ENCODE measurements around a stretch of chr17.

GRCh38 chr17:182367-182877 lies 972 bp upstream of the DOC2B start:
- PRO-cap = no peak
- RRBS = 55% methylated on average over 2 of the region's 10 CpGs

DNA sequence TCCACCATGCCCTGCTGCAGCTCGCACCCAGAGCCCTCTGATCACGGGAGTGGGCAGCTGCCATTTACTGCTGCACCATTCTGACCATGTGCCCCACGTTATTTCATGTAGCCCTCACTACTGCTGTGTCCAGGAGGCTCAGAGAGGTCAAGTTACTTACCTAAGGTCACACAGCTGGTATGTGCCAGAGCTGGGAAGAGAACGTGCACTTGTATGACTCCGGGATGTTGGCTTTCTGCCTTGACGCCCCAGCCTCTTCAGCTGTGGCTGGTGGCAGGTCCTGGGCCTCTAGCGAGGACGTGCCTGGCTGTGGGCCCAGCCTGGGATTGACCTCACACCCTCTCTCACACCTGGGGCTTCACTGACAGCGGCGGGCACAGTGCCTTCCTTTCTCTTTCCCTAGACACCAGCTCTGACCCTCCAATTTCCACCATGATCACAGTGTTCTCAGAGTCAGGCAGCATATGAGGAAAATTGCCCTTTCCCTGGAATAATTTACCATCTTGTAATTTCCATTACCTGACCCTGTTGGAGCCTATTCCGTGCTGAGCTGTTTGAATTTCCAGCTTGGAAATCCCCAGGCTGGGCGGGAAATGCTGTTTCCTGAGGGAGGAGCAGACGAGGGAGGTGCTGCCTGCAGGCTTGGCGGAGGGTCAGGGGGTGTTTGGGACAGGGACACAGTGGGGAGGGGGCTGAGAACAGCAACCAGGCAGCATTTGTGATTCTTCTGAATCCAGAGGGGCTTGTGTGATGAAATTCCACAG lies 18.6 kb upstream of the DOC2B start:
- PRO-cap = no peak
- RRBS = no CpG with 5 or more reads among the region's 14 CpGs

- PRO-cap = no peak
- RRBS = no CpG with 5 or more reads among the region's 8 CpGs
These were observed 34.6 kb upstream of the DOC2B start for GRCh38 chr17:216056-216359.

- PRO-cap = no peak
- RRBS = no CpG with 5 or more reads among the region's 11 CpGs
These were observed 44.8 kb downstream of the RPH3AL start for GRCh38 chr17:307803-308171.

- PRO-cap = no peak
- RRBS = no CpG with 5 or more reads among the region's 9 CpGs
These were observed 41.7 kb downstream of the RPH3AL start for GRCh38 chr17:310951-311319.

- PRO-cap = no peak
- RRBS = no CpG with 5 or more reads among the region's 13 CpGs
These were observed 2.4 kb upstream of the RPH3AL start for GRCh38 chr17:354843-355493.

DNA sequence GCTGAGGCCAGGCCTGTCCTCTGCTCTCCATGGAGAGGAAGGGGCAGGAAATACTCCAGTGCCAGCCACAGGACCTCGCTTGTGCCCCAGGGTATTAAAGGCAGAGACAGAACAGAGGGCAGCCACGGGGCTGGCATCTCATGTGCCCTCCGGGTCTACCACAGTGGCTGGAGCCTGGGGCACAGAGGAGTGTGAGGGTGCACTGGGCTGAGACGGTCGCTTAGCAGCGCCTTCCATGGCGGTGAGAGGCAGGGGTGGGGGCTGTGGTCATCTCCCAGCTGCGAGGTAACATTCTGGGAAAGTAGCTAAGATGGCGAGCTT lies 6.0 kb downstream of the C17orf97 start:
- PRO-cap = no peak
- RRBS = no CpG with 5 or more reads among the region's 9 CpGs

DNA sequence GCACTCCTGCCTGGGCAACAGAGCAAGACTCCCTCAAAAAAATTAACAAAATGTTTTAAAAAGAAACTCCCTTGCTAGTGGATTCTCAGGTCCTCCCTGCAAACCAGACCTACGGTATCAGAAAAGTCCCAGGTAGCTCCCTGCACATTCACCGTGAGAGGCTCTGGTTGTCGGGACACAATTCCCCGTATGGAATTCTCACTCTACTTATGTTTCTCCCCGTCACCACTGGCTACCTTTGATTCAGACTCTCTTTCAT lies 13.0 kb downstream of the C17orf97 start:
- PRO-cap = no peak
- RRBS = no CpG with 5 or more reads among the region's 5 CpGs

GRCh38 chr17:441872-443265 lies 32.2 kb downstream of the C17orf97 start:
- PRO-cap = no peak
- RRBS = 72% methylated on average over 5 of the region's 48 CpGs

DNA sequence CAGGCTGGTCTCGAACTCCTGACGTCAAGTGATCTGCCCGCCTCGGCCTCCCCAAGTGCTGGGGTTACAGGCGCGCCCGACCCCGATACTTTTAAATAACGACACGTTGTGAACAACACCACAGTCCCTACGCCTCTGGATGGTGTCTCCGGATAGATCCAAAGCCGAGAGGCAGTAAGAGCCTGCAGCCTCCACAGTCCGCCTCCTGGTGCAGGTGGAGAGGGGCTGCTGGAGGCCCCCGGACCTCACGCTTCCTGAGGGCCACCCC lies 737 bp upstream of the TLCD3A start:
- PRO-cap = no peak
- RRBS = 13% methylated on average over 3 of the region's 16 CpGs

DNA sequence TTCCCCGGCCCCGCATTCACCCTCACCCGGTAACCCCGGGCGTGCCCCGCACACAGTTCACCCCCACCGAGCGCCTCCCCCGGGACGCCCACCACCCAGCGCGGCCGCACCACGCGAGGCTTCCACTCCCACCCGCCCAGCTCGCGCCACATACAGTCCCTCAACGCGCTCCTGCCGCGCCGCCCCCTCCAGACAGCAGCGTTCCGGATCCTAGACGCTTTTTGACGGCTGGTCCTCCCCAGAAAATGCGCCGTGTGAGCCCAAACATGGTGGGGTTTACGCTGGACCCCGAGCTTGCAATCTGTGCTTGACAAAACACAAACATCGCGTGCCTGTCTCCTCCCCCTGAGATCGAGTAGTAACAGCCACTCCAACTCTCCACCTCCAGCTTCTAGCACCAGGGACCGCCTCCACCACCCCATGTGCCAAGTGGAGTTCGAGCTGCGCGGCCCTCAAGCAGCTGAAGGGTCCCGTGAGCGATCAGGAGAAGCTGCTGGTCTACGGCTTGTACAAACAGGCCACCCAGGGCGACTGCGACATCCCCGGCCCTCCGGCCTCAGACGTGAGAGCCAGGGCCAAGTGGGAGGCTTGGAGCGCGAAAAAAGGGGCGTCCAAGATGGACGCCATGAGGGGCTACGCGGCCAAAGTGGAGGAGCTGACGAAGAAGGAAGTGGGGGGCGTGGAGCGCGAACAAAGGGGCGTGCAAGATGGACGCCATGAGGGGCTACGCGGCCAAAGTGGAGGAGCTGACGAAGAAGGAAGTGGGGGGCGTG lies 586 bp upstream of the GEMIN4 start:
- PRO-cap = no peak
- RRBS = under 1% methylated on average over 6 of the region's 62 CpGs

DNA sequence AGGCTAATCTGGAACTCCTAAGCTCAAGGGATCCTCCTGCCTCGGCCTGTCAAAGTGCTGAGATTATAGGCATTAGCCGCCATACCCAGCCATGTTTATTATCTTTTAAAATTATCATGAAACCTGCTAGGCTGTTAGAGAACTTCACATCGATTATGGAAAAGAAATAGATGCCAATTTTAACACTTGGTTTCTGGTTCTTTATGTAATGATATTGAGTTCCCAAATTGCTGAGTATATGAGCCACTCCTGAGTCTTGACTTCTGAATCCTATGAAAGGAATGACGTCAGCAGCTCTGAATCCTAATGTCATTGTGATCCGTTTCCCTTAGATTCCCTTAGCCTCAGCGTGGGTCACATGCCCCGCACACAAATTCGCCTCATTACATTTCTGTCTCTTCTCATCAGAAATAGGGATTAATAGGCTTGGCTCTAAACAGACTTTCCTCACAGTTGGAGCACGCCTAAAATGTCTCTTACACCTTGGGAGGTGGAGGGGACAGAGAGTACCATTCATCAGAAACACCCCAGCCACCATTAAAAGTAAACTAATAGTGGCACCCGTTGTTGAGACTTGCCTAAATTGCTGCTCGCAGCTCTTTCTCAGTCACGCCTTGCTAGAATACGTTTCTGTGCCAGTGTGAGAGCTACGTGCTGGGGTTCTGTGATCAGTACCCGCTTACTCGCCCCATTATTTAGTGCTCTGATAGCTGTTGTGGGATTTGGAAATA lies 7.0 kb downstream of the MRM3 start:
- PRO-cap = no peak
- RRBS = no CpG with 5 or more reads among the region's 16 CpGs

DNA sequence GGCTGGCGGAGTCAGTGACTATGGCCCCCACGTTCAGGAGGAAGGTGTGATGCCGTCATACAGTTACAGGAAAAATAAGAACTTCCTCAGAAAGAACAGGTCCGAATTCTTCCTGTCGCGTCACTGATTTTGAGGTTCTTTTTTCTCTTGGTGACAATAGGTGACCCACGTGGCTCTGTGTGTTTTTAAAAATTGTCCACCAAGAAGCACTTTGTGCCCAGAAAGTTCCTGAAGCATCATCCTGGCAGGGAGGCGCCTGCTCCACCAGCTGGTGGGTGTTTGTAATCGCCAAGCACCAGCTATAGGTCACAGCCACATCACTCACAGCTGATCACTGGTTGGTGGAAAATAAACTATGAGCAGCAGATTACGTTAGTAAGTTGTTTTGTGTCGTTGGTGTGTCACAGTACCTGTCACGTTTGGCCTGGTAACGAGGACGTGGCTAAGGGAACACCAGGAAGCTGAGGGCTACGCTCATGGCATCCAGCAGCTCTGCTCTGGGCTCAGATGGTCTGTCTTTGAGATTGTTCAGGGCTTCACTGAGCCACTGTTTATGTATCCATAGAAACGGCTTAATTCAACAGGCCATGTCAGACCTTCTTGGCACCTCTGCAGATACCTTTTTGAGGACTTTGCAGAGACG lies 10.1 kb downstream of the MRM3 start:
- PRO-cap = no peak
- RRBS = no CpG with 5 or more reads among the region's 17 CpGs

- PRO-cap = no peak
- RRBS = no CpG with 5 or more reads among the region's 19 CpGs
These were observed 53.3 kb downstream of the MRM3 start for GRCh38 chr17:835459-835863.

DNA sequence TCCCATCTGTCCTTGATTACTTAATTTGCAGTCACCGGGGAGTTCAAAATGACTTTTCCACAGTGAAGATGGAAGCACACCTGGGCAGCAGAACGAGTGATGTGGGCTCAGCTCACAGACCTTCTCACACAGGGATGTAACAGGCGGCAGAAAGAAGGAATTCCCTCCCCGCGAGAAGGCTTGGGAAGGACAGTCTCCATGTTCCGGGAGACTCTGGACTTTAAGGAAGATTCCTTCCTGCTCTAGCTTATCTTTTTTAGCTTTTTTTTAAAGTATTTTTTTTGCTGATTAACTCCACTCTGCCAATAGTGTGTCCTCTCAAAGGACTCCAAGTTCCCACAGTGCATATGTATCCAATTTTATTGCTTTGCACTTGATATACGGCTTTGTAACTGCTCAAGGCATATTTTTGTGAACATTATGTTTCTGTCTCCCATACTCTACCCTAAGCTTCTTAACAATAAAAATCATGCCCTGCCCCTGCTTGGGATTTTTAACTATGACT lies 68.8 kb downstream of the NXN start:
- PRO-cap = no peak
- RRBS = no CpG with 5 or more reads among the region's 7 CpGs

DNA sequence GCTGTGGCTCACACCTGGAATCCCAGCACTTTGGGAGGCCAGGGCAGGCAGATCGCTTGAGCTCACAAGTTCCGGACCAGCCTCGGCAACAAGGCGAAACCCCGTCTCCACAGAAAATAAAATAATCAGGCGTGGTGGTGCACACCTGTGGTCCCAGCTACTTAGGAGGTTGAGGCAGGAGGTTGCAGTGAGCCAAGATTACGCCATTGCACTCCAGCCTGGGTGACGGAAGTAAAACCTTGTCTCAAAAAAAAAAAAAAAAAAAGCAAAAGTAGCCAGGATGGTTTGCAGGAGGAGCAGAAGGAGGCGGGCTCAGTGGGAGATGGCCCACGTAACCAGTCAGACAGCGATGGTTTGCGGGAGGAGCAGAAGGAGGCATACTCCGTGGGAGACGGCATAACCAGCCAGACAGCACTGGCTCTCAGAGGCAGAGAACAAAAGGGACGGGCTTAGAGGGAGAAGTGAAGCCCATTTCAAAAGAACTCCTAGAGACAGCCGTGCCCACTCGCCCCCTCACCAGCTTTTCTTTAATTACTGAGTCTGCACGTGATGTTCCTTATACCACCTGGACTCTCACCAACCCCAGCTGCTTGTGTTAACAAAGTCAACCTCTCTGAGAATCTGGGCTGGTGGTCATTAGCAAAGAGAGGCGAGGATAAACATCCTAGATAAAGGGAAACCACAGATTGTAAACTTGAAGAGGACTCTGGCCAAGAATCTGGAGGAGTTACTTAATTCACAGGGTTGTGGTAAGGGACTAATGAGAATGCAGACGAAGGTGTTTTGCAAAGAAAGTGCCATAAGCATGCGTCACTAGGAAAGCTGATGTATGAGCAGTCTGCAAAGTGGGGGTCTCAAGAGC lies 52.0 kb downstream of the NXN start:
- PRO-cap = bidirectional peak, plus-strand start at position 342 of the sequence, minus-strand start at position 292 of the sequence; bidirectional peak, plus-strand start at position 407 of the sequence, minus-strand start at position 416 of the sequence
- RRBS = no CpG with 5 or more reads among the region's 21 CpGs

DNA sequence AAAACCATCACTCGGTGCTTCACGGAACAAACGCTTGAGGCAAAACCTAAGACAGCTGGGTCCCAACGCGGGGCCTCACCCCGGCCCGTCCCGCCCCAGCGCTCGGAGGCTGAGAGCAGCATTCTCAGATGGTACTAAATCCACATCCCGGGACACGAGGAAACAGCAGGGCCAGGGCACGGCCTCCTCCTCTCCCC lies 31.1 kb downstream of the NXN start:
- PRO-cap = no peak
- RRBS = 94% methylated on average over 8 of the region's 13 CpGs

GRCh38 chr17:1108715-1109527 lies 70.9 kb downstream of the ABR start:
- PRO-cap = bidirectional peak, plus-strand start at chr17:1109208, minus-strand start at chr17:1109082; bidirectional peak, plus-strand start at chr17:1109439, minus-strand start at chr17:1109476
- RRBS = under 1% methylated on average over 42 of the region's 96 CpGs

DNA sequence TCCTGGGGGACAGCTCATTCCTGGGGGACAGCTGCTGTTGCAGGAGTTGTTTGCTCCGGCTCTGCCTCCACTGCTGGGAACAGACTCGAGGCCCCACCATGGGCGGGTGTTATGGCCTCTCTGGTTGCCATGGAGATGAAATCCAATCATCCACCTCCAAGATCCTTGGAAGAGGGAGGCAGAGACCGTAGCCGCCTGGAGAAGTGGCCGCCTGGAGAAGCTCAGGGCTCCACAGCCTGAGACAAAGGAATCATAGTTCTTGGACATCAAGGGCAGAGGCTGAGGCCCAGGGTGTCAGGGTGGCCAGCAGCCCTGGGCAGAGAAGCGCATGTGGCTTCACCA lies 36.3 kb downstream of the ABR start:
- PRO-cap = no peak
- RRBS = no CpG with 5 or more reads among the region's 7 CpGs

- PRO-cap = no peak
- RRBS = 94% methylated on average over 2 of the region's 12 CpGs
These were observed 32.2 kb downstream of the ABR start for GRCh38 chr17:1147531-1147998.

Data from MCF 10A (cell line).